ENCODE measurements around a stretch of chr6.

GRCh38 chr6:139536659-139537704 lies 162.5 kb upstream of the CITED2 start:
- PRO-cap, result no peak

DNA sequence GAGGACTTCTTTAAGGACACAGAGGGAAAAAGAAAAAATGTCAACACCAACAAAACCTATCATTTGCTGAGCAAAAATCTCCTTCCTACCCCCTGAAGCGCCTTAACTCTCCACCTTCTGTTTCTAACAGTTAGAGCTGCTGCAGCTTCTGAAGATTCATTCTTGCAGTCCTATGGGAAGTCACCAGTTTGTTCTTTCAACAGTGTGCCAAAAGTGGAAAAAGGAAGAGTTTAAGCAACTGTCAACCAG lies 172.6 kb upstream of the CITED2 start:
- PRO-cap, result no peak

- PRO-cap, result no peak
Measured at GRCh38 chr6:139589930-139590850, 215.7 kb upstream of the CITED2 start.

DNA sequence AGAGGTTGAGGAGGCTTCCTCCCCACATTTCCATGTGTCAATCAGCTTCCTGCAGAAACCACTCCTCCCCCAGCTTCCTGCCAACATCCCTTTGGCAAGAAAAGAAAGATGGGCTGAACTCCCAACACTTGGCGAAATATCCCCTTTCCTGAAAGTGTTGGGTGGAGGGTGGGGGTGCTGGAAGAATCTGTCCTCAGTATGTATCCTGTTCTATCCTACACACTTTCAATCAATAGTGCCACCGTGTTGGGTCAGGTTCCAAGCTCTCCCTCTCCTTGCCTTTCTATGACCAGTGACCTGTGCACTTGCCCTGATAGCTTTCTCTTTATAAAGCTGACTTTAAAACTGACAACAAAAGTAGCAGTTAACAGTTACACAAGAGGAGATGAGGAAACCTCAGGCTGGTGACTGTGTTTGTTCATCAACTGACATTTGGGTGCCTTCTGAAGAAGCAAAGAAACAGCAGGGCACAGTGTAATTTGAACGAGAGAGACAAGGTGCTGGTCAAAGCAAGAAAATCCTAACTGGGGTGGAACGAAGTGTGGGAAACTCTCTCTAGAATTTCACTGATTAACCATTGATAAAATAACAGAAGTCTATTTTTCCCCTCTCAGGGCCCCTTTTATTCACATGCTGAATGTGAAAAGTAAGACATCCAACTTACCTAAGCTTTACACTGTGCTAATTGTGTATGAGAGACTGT lies 252.2 kb upstream of the CITED2 start:
- PRO-cap, result no peak

DNA sequence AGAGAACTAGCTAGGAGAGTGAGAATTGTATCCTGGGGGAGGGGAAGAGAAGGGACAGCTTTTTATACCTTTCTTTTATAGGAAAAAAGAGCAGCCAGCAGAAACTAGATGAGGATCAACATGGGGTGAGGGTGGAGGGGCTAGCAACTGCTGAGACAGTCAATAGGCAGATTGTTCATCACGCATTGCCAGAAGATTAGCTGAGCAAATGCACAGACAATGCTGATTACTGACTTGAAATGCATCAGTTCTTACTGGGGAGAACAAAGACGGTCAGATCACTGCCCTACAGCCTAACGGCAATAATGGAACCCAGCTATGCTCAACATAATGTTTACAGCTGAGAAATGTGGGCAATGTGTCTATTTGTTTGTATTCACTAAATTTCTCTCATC lies 514.3 kb upstream of the CITED2 start:
- PRO-cap, result bidirectional peak, plus-strand start at position 247 of the sequence, minus-strand start at position 37 of the sequence

DNA sequence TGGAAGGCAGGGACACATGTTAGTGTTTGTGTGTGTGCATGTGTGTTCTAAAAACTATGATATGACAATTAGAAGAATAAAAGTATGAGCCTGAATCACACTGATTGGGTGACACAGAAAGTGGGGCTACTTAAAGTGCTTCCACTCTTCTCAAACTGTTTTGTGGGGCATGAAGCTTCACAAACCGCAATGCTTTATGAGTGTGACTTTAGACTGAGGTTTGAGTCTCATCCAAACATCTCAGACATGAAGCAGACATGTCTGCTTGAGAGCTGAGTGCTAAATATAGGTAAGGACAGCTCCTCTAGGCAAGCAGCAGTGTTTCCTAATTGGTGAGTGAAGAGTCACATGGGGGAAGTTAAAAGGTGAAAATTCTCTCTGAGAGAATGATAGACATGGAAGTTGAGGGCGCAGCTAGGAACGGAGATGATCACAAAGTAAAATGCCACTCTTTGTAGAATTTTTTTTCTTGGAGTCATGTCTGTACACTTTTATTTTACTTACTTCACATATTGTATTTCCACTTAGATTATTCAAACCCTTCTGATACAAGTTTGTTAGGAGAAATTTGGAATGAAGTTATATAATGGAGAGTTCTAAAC lies 727.0 kb upstream of the CITED2 start:
- PRO-cap, result no peak

- PRO-cap, result no peak
Measured at GRCh38 chr6:140346419-140347032, 972.1 kb upstream of the CITED2 start.

- PRO-cap, result no peak
Measured at GRCh38 chr6:140460171-140460776, 1085.8 kb upstream of the CITED2 start.

GRCh38 chr6:142259213-142259979 lies 42.4 kb upstream of the ADGRG6 start:
- PRO-cap, result no peak

DNA sequence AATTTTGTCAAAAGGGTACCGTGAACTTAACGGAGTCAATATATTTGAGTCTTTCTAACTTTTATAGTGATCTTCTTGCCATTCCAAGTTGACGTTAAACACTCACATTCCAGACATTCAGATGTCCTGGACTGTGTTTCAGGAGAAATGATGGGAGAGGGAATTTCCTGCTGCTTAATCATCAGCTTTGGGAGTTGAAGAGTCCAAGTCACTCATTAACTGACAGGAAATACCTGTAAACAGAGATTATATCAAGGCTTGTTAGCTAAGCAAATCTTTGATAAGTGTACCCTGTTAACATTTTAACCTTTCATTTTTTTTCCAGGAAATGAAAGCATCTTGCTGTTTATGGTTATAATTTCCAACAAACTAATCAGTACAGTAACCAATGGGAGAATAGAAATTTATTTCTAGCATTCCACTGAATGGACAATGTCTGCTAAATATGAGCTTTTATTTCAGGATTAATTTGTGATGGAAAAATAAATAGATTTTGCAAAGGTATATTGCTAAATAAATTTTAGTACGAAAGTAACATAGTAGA lies 73.5 kb downstream of the ADGRG6 start:
- PRO-cap, result no peak

GRCh38 chr6:142827166-142827539 lies 117.8 kb downstream of the HIVEP2 start:
- PRO-cap, result no peak

GRCh38 chr6:142879473-142880230 lies 65.3 kb downstream of the HIVEP2 start:
- PRO-cap, result no peak

- PRO-cap, result no peak
Measured at GRCh38 chr6:142902623-142903179, 42.3 kb downstream of the HIVEP2 start.

DNA sequence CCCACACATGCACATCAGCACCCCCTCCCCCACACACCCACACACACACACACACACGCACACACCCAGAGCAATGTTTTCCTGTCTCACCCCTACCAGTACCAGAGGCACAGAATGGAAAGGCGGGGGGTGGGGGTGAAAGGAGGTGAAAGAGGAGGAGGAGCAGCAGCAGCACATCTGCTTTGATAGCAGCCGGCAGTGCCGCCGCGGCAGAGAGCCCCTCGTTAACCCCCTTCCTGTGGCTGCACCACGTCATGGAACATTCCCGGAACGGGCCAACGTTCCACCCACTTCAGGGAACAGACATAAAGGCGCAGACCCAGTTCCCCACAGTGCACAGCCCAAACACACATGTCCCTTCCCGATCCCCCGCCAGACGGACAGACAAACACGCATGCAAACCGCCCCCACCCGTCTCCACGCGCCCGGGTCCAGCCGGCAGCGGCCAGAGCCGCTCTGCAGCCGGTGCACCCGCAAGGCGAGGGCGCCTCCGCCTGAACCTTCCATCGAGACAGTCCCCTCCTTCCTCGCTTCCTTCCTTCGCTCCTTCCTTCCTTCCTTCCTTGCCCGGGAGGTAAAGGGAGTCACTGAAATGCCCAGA lies 486 bp downstream of the HIVEP2 start:
- PRO-cap, result bidirectional peak, plus-strand start at position 322 of the sequence, minus-strand start at position 111 of the sequence

- PRO-cap, result bidirectional peak, plus-strand start at chr6:142945381, minus-strand start at chr6:142945438; bidirectional peak, plus-strand start at chr6:142946193, minus-strand start at chr6:142946080
Measured at GRCh38 chr6:142945324-142946245, 609 bp upstream of the HIVEP2 start.

- PRO-cap, result bidirectional peak, plus-strand start at chr6:142946489, minus-strand start at chr6:142946346
Measured at GRCh38 chr6:142946400-142946683, 1.4 kb upstream of the HIVEP2 start.

- PRO-cap, result no peak
Measured at GRCh38 chr6:143451203-143451402, 498 bp downstream of the PEX3 start.

DNA sequence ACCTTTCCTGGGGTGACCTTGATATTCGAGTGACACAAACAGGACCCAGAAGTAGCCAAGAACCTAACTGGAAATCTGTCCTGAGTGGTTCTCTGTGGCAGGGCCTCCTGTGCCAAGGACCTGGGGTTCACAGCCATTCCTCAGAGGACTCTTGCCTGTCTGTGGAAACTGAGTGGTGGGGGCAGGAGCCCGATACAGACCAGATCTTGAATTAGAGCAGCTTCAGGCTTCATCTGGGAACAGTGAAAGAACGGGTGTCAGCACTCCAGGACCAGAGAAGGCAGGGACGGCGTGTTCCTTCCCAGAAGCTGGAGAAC lies 4.4 kb upstream of the FUCA2 start:
- PRO-cap, result no peak

DNA sequence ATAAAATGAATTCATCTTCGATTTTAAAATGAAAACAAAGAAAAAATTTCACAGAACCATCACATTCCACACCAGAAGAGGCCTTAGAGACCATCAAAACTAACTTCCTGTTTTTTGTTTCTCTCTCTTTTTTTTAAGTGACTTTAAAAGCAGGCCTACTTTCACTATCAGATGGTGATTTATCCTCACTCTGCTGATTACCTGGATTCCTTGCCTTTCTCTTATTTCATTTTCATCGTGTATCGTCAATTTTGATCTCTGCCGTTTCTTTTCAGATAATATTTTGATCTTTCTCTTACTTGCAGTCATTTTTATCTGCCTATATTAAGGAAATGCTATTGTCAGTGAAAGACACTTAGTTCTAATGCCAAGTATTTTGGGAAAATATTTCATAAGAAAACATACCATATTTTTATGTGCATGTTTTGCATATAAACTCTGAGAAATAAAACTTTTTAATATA lies 17.0 kb upstream of the FUCA2 start:
- PRO-cap, result no peak

GRCh38 chr6:143566958-143567405 lies 55.5 kb upstream of the FUCA2 start:
- PRO-cap, result no peak

All from neural crest cell (in vitro differentiated cells).